Metastatic Breast Carcinoma in the Ovary (tissue), 3 donors: ENCODE measurements around the genes KDM5A, CCDC77 and ERC1.

- PRO-cap, 3 experiments, result no peak in any of the 3 experiments
Measured at GRCh38 chr12:179270-180203, 34.4 kb downstream of the SLC6A12 start.

DNA sequence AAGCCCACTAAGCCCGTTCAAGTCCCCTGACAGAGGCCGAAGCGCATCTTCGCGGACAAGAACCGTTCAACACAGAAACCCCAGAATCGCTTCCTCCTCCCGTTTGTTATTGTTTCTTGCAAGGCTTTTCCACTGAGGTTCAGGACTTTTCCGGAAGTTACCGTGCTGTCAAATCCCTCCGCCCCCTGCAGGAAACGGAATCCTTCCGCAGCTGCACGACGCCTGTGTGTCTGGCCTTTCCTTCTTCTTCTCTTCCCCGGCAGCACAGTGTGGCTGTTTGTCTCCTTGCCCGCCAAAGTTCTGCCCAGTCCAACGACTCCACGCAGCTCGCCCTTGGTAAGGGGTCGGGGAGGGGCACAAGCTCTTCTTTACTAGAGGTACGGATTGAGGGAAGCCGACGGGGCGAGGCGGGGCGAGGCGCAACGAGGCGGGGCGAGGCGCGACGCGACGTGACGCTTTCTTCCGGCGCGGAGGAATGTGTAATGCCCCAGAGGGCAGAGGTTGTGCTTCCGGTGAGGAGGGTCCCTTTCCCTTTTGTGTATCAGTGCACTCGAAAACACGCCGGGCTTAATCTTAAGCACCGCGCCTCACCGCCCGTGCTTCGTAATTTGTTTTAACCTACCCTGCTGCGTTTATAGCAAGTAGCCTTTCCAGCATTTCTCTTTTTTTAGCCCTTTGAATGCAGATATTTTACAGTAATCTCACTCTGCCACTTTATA, at the start of gene KDM5A:
KDM5A (minus strand) TSS at position 170 of the 719 bp plus-strand sequence.
- PRO-cap, 3 experiments, result peak in 3 of 3 experiments; most common plus-strand start position 200 of the sequence (in 3); most common minus-strand start position 152 of the sequence (in 3)

DNA sequence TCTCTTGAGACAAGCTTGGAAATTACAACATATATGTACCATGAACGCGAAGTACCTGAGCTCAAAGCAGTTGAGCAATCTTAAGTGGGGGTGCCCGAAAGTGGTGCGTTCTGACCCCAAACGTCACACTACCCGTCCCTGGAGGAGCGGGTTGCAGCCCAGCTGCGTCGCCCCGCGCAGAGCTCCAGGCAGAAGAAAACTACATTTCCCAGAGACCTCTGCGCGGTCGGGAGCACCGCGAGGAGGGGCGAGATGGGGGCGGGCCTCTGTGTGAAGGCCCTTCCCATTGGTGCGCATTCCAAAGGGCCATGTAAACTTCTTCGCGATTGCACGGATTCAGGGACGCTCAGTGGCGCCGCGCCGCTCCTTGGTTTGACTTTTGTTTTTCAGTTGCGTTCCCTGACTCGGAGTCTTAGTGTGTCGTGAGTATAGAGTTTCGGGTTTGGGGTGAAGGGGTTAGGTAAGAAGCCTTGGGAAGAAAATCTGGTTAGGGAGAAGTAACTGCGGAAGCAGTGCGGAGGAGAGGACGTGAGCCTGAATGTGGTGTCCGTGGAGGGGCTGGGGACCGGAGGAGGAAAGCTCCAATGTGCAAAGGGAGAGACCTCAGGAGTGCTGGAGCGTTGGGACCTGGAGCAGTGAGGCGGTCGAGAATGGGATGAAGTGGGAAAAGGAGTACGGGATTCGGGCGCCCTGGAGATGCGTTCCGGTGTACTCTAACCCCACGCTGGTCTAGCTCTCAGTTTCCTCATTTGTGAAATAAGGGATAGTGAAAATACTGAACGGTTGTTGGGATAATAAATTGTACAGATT, at the start of gene CCDC77:
CCDC77 (plus strand) TSS at position 382 of the 810 bp plus-strand sequence.
- PRO-cap, 3 experiments, result peak in 3 of 3 experiments; most common plus-strand start position 313 of the sequence (in 1); most common minus-strand start position 184 of the sequence (in 1)

DNA sequence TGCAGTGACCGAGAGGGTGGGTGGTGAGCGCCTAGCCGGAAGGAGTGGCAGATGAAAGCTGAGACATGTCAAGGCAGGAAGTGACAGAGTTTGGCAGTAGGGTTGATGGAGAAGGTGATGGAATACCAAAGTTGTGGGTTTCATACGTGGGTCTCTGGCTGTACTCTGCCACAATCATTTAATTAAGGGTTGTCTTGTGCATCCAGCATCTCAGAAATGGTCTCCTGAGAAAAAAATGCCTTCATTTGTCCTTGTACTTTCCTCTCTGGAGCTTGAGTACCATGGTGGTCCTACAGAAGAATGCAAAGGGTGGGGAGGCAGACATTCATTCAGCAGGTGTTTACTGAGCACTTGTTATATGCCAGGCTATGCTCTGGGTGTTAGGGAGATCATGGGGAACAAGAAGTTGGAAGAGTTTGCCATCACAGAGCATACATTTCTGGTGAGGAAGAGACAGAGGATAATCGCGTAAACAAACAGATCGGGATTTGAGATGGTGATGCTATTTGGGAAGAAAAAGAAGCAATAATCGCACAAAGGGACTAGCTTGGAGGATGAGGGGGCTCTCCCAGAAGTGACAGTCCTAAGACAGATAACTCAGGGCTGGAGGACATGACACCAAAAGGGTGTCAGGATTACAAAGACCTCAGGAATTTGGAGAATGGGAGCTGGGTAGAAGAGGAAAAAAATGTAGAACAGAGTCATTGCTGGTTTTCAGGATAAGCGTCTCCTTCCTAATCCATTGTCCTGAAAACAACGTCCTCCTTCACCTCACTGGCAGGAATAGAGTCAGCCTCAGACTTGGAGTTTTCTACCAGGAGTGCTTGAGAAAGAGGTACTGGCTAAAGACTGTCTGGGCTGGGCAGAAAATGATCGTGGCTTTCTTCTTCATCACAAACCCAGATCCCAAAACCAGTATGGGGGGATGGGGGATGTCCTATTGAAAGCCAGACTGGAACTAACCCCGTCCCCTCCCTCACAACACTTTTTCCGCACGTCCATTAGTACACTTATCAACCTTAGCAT, 13.9 kb downstream of the B4GALNT3 start:
- PRO-cap, 3 experiments, result no peak in any of the 3 experiments

GRCh38 chr12:484720-485214, 25.0 kb downstream of the B4GALNT3 start:
- PRO-cap, 3 experiments, result no peak in any of the 3 experiments

GRCh38 chr12:509447-510012, 49.8 kb downstream of the B4GALNT3 start:
- PRO-cap, 3 experiments, result peak in 2 of 3 experiments; most common plus-strand start chr12:509695 (in 2)

DNA sequence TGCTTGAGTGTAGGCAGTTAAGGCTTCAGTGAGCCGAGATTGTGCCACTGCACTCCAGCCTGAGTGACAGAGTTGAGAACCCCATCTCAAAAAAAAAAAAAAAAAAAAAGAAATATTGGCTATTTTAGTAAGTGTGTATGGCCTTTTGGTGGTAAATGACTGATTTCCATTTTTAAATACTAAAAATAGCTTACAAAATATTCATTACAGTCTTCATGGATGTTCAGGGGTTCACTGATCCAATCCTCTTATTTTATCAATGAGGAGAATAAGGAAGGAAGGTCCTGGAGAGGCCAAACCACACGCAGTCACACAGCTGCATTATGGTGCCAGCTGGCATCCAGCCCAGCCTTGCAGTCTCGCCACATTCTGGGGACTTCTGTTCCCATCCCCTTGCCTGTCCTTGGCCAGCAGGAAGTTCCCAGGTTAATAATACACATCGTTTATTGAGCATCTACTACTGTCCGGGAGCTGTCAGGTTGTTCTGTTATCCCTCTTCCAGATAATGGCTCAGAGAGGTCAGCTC, 78.8 kb downstream of the B4GALNT3 start:
- PRO-cap, 3 experiments, result no peak in any of the 3 experiments

DNA sequence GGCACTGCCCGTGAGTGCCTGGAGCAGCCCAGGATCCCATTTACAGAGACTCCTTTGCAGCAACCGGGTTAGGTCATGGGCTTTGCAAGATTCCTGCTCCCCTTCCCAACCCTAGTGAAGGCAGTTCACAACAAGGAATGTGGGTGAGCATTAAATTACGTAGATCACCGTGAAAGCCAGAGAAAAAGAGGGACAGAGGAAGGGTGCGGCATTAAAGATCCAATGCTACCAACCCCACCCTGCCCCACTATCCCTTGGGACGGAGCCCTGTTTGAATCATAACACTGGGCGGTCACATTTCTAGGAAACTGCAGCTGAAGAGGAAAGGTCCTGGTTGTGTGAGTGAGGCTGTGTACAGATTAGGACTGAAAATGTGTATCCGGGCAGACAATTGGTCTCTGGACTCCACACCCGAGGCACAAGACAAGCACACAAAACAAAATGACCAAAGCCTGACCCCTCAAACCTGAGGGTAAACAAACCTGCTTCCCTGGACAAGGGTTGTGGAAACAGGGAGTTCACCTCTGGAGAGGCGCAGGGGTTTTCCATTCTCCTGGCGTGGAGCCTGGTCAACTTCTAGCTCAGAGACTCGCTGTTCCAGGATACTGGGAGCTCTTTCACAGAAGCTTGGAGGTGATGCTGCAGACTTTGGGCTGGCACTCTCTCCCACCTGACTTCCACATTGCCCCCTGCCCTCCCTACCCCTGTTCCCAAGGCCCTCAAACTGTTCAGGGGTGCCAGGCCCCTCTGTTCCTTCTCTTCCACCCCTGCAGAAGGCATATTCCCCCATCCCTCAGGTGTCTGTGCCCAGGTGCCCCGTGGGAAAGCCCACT, 16.7 kb downstream of the NINJ2 start:
- PRO-cap, 3 experiments, result no peak in any of the 3 experiments

DNA sequence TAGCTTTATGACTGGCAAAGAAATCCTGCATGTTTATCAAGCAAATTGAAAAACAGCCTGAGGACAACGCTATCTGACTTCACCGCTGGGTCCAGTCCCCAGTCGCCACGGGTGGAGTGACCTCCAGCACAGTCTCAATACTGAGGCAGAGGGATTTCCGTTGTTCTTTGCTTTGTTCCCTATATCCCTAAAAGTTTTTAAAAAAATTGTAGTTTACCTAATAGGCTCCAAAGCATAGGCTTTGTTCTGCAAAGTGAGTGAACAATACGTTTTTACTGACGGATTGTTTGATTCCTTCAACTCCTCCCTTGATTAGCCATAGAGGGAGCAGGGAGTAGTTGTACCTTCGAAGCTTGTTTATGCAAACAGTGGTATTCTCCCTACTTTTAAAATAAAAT, 487 bp upstream of the NINJ2 start:
- PRO-cap, 3 experiments, result no peak in any of the 3 experiments

DNA sequence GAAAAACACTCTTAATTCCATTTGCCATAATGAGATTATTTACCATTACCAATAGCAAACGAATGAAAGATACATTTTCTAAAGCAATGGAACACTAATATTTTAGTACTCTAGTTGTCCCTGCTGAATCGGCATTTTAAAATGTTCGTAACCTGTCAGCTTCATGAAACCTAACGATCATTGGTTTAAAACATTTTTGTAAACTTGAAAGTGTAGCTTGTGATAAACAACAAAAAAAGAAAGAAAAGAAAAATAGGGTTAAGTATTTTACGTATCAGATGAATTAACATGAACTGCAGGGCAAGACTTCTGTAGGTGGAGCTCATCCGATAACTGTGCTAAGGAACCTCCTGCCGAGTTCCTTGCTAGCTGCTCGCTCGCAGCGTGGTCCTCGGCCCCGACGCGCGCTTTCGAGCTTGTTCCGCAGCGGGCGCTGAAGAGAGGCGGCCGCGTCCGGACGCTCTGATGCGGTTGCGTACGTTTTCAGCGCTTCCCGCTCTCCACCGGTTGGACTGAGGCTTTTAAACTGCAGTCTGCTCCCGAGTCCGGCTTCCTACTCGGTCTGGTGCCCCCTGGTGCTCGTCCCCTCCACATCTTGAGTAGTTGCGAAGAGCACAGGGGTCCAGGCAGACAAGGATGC, 1.4 kb upstream of the WNK1 start:
- PRO-cap, 3 experiments, result peak in 3 of 3 experiments; most common plus-strand start position 419 of the sequence (in 3); most common minus-strand start position 412 of the sequence (in 3)

DNA sequence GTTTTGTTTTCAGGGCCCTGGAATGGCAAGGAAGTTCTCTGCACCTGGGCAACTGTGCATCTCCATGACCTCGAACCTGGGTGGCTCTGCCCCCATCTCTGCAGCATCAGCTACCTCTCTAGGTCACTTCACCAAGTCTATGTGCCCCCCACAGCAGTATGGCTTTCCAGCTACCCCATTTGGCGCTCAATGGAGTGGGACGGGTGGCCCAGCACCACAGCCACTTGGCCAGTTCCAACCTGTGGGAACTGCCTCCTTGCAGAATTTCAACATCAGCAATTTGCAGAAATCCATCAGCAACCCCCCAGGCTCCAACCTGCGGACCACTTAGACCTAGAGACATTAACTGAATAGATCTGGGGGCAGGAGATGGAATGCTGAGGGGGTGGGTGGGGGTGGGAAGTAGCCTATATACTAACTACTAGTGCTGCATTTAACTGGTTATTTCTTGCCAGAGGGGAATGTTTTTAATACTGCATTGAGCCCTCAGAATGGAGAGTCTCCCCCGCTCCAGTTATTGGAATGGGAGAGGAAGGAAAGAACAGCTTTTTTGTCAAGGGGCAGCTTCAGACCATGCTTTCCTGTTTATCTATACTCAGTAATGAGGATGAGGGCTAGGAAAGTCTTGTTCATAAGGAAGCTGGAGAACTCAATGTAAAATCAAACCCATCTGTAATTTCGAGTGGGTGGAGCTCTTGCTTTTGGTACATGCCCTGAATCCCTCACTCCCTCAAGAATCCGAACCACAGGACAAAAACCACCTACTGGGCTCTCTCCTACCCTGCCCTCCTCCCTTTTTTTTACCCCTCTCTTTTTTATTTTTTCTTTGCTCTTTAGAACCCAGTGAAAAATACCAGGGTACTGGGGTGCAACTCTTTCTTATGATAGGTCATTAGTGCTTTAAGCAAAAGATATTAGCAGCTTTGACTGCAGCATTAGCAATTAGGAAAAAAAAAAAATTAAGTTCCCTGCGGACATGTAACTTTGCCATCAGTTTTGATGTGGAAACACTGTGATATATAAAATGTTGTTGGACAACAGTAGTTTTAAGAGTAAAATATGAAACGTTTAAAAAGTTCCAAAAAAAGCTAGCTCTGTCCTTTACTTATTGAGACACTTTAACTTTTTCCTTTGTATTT, 40.7 kb downstream of the RAD52 start:
- PRO-cap, 3 experiments, result no peak in any of the 3 experiments

DNA sequence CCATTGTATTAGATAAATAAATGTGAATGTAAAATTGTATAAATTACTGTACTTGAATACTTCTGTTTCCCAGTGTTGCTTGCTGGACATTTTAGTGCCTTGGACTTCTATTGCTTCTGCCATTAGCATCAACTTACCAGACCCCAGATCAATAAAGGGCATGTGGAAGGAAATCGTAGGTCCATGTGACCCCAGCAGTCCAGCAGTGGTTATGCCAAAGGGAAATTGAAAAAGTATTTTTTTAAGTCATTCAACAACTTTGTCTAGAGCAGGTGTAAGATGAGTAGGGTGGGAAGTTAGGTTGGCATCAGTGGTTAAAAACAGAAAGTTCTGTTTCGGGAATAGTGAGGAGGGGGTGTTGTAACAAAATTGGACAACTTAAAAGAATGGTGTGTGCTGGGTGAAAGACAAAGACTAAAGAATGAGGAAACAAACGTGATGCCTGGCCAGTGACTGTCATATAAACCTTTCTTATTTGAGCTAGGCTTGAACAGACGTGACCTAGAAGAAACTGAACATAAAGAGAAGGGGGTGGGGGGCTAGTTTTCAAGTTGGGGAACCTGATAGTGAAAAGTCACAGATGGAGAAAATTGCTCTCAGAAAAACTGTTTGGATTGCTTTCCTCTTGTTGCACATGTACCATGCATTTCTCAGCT, 39.8 kb downstream of the RAD52 start:
- PRO-cap, 3 experiments, result no peak in any of the 3 experiments

DNA sequence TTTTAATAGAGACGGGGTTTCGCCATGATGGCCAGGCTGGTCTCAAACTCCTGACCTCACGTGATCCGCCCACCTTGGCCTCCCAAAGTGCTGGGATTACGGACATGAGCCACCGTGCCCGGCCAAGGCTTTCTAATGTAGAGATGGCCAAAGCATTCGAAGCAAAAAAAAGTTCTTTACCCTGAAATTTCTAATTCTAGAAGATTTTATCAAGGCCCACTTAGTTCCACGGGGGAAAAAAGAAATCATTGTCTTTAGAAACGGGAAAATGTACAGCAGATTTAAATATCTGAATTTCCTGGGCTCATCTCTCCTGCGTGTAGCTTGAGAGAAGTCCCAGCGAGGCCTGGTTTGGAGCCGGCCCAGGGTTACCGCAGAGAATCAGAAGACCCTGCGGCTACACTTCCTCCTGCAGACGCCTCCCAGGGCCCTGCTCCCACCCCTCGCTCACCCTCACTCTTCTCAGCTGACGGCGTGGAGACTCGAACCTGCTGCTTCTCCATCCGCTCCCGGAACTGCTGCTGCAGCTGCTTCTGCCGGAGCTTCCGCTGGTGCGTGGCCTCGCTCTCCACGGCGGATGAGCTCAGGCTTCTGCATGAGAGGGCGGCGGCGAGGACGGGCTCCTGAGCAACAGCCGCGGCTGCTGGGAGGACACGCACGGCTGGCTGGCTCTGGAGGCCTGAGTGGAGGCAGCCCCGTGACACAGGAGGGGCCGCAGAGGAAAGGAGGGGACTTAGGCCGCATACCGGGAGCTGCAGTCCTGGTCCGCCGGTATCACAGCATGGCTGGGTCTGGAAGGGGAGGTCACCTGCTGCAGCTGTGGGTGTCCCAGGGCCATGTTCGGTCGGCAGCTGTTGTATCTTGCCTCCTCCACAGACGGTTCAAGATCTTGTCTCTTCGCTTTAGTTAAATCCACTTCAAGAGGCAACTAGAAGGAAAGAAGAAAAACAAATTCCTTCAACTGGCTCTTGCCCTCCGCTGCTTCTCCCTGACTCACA, 33.3 kb downstream of the RAD52 start:
- PRO-cap, 3 experiments, result no peak in any of the 3 experiments

- PRO-cap, 3 experiments, result peak in 3 of 3 experiments; most common plus-strand start chr12:991263 (in 3); most common minus-strand start chr12:991048 (in 2)
Measured at GRCh38 chr12:991001-991462, at the start of gene ERC1. Gene ERC1, plus strand, starts transcription at chr12:991223.

DNA sequence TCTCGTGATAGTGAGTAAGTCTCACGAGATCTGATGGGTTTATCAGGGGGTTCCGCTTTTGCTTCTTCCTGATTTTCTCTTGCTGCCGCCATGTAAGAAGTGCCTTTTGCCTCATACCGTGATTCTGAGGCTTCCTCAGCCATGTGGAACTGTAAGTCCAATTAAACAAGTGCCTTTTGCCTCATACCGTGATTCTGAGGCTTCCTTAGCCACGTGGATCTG, 89.5 kb downstream of the ERC1 start:
- PRO-cap, 3 experiments, result no peak in any of the 3 experiments

DNA sequence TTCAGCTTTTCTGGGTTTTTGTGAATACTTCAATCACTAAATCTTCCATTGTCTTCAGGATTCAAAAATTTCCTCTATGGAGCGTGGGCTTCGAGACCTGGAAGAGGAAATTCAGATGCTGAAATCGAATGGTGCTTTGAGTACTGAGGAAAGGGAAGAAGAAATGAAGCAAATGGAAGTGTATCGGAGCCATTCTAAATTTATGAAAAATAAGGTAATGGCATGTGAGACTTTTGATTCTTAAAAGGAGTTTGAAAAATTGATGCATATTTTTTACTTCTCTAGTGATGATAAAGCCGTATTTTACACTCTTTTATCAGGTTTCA, 119.1 kb downstream of the ERC1 start:
- PRO-cap, 3 experiments, result no peak in any of the 3 experiments

DNA sequence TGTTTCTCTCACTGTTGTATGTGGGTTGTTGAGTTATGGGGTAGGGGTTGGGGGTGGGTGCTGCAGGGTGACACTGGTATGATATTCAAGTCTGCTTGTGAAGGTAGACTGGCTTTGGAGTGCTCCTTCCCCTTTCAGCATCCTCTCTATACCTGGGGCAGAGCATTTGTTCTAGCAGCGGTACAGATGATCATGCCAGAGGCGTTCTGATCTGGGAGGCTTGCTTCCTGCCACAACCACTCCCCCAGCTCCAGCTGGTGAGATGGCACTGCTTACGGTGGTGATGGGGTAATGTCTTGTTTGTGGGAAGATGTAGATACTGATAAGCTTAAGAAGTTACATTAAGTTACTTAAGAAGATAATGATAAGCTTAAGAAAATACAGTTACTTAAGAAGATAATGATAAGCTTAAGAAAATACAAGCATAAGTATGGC, 131.8 kb downstream of the ERC1 start:
- PRO-cap, 3 experiments, result no peak in any of the 3 experiments

GRCh38 chr12:1496547-1497095, 97.8 kb downstream of the FBXL14 start:
- PRO-cap, 3 experiments, result no peak in any of the 3 experiments

- PRO-cap, 3 experiments, result no peak in any of the 3 experiments
Measured at GRCh38 chr12:1500011-1500621, 94.3 kb downstream of the FBXL14 start.

DNA sequence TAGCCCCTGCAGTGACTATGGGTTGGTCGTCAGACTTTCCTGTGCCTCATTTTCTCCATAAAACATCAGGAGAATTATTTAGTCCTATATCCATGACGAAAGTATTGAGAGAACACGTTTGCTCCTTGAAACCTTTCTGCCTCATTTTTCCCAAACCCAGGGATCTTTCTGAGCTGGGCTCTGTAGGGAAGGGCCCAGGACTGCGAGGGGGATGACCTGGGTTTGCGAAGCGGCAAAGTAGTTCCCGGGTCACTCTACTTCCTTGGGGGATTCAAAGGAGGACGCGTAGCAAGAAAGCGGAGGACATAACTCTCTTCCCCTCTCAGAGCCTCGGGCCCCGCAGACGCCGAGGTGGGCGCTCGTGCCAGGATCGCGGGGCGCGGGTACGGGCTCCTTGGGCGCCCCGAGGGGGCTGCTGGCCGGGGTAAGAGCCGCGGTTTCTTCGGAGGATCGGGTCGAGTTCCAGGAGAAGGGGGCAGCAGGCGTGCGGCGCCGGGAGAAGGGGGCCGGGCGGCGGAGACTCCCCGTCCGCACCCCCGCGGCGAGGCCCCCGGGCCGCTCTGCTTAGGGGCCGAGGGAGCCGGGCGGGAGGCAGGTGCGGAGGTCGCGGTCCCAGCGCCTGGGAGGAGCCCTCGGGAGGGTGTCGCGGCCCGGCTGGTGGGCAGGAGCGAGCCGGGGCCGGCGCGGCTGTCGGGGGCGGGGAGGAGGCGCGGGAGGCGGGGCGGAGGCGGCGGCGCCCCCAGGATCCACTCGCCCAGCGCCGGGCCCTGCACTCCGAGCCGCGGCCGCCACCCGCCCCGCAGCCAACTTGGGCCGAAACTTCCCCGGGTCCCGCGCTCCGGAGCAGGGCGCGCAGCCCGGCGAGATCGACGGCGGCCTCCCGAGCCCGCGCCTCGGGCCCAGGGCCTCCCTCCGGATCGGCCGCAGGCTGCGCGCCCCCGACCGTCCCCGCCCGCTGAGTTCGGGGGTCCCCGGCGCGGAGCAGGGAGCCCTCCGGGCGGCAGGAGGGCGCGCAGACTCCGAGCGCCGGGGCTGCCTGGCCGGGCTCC, 64.5 kb downstream of the FBXL14 start:
- PRO-cap, 3 experiments, result peak in 1 of 3 experiments; most common plus-strand start position 772 of the sequence (in 1)